Measurements from ENCODE around the genes C3orf85 and CD96.

- PRO-cap = no peak
Observed at GRCh38 chr3:105805066-105805672, 63.6 kb downstream of the CBLB start.

DNA sequence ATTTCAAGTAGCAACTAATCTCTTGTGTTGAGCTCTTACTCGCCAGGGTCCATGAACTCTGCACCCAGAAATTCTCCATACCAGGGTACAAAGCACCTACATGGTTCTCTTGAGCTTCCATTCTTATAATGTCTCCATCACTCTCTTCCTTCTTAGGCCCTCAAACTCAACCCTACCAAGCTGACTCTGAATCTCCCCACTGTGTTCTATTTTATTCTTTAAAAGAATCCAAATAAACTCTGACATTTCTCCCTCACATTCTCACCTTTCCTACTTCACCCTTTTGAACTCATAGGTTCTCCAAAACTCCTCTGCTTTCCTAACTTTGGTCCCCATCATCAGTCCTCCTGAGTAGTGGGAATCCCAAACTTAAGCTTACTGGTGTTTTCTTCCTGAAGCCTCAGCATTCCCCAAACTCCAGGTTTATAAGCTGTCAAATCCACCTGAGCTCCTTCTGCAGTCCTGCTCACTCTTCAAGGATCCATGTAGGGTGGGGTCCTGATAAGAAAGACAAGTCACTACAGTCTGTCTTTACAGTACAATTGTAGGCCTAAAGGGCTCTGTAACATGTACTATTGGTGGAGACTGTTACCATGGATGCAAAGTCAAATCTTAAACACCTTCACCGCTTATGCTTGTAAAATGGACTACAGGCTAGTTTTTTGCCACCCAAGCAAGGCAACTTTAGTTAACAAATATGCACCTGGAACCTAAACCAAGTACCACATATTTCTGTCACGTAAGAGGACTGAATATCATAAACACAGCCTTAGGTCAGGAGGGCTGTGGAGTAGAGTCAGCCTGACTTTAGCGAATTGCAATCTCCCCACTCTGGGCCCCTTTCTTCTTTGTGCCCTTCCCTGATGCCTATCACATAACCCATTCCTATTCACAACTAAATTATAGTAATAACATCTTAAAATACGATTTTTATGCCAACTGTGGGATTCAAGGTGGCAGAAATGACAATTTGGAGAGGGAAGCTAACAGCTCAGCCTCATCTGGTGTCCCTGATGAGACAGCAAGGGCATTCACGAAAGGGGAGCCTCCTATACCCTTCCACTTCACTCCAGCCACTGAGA lies 44.7 kb downstream of the CBLB start:
- PRO-cap = no peak

- PRO-cap = bidirectional peak, plus-strand start at chr3:105828938, minus-strand start at chr3:105828848
Observed at GRCh38 chr3:105828556-105829043, 40.2 kb downstream of the CBLB start.

DNA sequence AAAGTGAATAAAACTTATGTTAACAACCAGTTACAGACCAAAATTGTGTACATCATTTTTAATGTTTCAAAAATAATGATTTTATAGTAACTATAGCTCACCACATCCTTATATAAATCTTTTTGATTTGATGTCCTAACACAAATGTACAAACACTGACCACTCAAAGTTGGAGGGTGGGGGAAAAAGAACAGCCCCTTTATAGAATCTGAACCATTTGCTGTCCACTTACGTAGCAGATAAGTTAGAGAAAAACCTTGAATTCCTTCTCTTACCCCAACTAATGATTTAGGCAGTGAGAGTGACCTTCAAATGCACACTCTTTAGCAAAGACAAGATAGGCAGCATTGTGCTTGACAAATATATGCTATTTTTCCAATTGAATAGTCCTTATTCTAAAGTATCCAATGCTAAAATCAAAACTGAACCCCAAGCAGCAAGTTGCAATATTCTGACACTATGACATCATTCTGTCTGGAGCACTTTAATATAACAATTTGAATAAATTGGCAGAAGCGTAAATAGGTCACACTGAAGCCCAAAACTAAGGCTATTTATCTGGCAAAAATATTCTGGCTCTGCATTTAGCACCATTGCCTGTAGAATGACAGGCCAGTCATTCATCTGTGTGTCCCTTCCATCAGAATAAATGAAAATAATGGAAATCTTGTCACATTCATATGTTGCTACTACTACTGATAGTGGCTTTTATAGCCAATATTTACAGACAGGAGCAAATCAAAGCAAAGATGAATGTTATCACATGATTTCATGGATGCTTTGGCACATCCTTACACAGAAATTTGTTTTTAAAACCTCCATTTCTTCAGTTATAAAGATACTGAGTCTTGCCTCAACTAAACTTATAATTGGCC lies 3.0 kb downstream of the CBLB start:
- PRO-cap = no peak

- PRO-cap = no peak
Observed at GRCh38 chr3:106130684-106131353, 262.0 kb upstream of the CBLB start.

DNA sequence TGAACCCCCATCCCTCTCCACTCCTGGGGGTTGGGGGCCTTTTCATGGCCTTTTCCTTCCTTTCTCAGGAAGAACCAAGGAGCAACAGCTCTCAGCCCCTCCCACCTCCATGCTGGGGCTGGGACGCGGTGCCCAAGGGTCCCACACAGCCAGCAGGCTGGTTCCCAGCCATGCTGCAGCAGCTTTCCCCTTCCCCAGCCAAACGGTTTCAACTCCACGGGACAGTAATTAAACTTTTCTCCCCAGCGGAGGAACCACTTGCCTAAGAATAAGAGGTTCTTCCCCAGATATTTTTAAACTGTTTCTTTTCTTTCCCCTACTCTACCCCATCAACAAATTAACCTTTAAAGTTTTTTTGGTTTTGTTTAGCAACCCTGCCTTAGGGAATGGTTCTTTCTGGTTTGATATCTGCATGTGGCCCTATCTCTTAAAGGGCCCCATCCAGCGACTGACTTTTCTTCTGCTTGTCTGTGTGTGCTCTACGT lies 387.7 kb upstream of the CBLB start:
- PRO-cap = unidirectional peak, minus-strand start at position 210 of the sequence

DNA sequence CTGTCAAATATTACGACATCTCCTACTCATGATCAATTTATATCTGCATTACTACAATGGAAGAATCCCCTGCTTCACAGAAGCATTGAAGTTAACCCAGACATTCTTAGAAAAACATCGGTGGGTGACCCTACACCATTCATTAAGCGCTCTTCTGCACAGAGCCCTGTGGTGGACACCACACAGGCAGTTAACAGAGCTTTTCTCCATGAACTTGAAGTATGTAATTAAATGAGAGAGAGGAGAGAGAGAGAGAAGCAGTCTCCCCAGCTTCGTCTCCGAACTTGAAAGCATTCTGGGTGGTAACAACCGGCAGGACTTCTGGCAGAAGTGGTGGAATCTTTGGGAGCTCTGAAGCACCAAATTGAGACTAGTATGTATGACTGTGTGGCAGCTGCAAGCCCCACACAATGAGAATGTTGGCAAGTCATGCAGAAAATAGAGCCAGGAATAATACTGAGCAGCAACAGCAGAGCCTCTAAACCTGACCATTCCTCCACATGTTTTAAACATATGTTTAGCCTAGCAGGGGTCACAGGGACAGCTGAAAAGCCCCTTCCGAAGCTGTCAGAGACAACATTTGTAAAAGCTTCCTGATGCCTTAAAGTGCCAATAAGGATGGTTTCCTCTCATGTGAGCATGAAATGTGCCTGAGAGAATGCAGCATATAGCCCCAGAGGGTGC lies 178.8 kb upstream of the CCDC54 start:
- PRO-cap = no peak

- PRO-cap = no peak
Observed at GRCh38 chr3:107235484-107236302, 141.5 kb upstream of the CCDC54 start.

DNA sequence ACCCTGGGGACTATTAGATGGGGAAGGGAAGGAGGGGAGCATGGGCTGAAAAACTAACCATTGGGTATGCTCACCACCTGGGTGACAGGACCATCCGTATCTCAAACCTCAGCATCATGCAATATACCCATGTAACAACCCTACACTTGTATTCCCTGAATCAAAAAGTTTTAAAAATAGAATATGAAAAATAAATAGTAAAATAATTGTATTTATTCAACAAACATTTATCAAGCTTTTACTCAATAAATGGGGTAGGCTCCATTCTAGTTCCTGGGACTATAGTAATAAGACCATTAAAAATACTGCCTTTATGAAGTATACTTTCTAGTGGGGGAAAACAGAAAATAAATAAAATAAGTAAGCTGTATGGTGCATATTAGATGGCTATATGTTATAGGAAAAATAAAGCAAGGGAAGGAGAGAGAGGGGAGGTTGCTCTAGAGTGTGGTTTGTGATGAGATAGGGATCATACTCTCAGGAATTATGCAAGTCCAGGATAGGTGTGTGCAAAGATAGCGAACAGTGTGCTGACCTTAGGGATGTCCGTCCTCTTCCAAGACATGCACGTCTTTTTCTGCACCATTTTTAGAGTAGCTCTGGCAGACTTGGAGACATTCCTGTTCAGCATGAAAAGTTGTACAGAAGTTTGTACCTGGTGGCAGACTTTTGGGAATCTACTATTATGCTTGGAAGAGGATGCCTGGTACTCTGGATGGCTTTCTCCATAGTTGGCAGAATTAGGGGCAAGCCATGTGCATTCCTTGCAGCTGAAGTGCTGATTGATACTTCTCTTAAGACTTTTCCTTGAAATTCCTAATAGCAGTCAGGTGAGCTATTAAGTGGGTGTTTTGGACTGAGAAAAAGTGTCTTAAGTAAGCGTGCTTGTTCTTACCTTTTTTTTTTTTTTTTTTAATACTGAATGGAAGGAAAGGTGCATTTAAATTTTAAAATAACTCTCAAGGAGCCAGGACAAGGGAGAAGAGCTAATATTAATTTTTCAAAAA lies 26.5 kb downstream of the BBX start:
- PRO-cap = no peak

GRCh38 chr3:107614556-107615147 lies 91.9 kb downstream of the BBX start:
- PRO-cap = no peak

- PRO-cap = no peak
Observed at GRCh38 chr3:107760987-107761682, 238.4 kb downstream of the BBX start.

GRCh38 chr3:108131648-108131986 lies 40.8 kb upstream of the CD47 start:
- PRO-cap = no peak

DNA sequence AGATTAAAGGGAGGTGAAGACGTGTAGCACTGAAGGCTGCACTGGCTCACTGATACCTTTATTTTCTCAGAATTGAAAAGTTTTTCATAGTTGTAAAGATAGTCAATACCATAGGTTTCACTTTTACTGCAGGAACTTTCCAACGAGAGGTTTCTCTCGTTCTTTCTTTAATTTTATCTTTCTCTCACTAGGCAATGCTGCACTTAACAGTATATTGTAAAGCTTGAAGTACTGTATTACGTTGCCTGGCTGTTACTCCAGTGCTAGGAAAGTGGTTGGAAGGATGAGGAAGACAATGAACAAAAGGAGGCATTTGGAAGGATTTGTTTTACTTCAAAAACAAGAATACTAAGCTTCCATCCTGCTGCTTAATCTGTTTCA lies 521 bp upstream of the IFT57 start:
- PRO-cap = no peak

DNA sequence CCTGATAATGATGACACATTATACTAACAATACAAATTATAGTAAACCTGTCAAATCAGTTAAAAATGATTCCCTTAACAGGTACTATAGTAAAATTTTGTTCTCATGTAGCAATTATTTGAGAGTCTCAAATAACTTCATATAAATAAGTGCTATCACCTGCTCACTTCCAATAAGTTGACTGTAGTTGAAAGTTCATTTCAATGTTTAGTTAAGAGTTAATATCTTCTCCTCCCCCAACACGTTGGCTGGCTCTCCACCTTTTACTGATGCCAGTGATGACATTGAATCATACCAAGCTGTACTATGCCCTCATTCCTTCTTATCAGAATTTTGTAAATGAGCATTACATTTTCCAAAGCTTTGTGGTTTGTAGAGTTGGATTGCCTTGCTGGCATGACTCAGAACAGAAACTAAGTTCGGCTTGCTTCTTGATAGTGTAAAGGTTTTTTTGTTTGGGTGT lies 3.4 kb upstream of the C3orf85 start:
- PRO-cap = no peak

DNA sequence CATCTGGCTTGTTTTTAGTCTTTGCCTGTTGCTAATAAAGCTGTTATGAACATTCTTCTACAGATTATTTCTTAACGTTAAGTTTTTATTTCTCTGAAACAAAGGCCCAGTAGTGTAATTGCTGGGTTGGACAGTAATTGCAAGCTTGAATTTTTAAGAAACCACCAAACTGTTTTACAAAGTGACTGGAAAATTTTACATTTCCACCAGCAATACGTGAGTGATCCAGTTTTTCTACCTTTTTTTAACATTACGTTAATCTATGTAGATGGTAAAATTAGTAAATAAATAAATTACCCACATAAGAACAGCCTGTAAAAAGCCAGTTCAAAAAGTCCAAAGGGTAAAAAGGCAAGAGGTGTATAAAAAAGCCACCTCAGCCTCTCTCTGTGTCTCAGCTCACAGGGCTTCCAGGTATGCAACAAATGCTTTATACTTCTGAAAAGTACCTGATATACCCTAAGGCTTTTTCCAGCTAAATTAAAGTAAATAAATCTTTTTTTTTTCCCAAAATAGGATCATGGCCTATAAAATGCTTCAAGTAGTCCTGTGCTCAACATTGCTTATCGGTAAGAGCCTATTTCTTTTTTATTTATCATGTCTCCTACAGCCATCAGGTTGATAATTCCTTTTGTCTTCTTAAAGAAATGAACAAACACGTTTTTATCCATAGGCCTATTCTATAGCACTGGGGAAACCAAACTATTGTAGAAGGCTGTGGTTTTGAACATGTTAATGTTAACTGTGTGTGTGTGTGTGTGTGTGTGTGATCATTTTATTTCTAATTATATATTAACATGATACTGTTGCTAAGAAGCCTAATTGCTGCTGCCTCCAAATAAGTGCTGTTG lies at the start of gene C3orf85:
TSS of gene C3orf85 (plus strand) at position 392 of the 851 bp plus-strand sequence.
- PRO-cap = no peak

- PRO-cap = unidirectional peak, plus-strand start at chr3:111542197
Observed at GRCh38 chr3:111541819-111542380, at the start of gene CD96. Gene CD96, plus strand, starts transcription at chr3:111542197.

GRCh38 chr3:111548128-111548624 lies 6.2 kb downstream of the CD96 start:
- PRO-cap = unidirectional peak, plus-strand start at chr3:111548227

DNA sequence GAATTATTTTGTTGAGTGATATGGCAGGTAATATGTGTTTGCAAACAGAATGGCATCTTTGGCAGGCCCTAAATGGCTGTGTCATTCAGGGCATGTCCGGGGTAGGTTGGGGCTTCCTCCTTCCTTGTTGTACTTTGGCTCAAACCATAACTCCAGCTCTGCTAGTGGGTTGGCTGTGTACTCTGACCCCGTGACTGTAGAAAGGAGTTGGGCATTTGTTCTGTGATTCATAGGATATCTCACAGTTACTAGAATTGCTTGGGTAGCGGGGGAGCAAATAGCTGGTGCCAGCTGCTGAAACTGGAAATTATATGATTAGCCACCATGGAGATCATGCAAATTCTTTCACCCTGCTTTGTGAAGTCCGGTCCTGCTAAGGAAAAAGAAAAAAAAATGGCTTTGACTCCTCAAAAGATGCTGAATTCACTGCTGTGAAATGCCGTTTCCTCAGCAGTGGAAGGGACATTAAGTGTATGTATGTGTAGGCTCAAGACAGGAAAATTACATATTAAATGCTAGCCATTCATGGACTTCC lies 2.4 kb downstream of the PLCXD2 start:
- PRO-cap = no peak

DNA sequence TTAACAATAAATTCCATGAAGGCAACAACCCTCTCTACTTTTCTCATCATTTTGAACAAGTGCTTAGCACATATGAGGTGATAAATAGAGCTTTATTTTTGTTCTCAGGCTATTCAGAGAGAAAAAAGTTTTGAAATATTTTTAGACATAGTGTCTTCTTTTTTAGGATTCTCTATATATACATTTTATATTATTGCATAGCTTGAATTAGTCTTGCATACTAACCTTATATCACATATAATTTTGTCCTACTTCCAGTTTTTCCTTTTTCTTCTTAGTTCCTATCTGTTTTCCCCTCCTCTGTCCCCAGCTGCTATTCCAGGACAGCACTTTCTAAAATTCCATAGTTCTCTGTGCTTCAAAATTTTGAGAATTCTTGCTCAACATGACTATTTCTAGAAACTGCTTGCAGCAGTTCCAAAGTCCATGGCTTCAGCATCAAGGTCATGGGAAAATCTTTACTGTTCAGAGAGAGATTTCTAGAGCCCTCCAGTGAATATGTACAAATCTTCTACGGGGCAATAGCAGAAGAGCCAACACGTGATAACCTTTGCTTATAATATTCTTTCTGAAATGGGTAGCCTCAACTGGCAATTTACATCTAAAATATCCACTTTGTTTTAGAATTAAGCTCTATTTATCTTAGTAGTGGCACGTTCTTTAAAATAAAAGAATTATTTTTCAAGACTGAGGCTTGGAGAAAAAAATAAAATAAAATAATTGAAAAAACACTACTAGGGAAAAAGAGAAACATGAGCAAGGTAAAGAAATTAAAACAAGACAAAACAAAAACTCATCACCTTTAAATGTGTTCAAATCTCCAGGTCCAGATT lies 76.1 kb upstream of the PHLDB2 start:
- PRO-cap = no peak

GRCh38 chr3:111807770-111808345 lies 51.2 kb upstream of the PHLDB2 start:
- PRO-cap = no peak

All from paraaortic lymph node (tissue), 1 donor.